GM12878 (cell line): Measurements from ENCODE around the genes ARSH and VCX3B.

DNA sequence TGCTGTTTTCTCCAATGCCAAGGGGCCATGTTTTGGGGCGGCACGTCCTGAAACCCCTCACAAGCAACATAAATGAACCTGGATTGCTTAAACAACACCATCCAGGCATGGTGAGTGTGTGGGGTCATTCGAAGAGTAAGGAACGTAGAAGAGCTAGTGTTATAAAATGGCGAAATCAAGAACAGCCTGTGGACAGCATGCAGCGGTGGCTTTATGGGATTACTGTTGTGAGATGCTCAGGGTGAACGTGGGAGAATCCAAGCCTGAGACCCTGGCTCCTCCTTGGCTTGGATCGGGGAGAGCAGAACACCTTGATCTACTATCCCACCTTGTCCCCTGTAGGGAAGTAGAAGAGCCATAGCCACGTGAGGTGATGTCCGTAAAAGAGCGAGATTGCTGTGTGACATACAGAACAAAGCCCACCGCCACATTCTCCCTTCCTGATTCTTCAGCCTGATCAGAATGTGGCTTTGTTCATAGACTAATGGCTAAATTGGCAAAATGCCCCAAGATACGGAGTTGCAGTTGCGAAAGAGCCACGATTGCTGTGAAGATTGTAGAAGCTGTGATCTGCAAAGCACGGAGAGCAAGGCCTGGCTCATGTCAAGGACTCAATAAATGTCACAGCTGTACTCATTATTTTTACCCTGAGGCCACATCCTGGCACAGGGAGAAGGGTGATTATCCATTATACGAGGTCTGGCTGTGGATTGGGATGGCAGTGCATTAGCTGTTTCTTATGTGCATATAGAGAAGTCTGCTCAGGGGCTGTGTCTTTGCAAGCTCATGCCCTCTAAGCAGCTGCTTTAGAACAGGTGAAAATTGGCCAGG, 34.4 kb downstream of the ARSD start:
- RAMPAGE, long total RNA, result no peak
- RRBS, 2 experiments, result no CpG with 5 or more reads among the region's 17 CpGs
CAGE:
- cytosol, long polyA minus RNA, result no peak
- cytosol, long polyA plus RNA, result no peak
- long polyA plus RNA, result no peak
- nucleolus, long total RNA, result no peak
- nucleus, long polyA plus RNA, result no peak
- nucleus, long total RNA, result no peak

DNA sequence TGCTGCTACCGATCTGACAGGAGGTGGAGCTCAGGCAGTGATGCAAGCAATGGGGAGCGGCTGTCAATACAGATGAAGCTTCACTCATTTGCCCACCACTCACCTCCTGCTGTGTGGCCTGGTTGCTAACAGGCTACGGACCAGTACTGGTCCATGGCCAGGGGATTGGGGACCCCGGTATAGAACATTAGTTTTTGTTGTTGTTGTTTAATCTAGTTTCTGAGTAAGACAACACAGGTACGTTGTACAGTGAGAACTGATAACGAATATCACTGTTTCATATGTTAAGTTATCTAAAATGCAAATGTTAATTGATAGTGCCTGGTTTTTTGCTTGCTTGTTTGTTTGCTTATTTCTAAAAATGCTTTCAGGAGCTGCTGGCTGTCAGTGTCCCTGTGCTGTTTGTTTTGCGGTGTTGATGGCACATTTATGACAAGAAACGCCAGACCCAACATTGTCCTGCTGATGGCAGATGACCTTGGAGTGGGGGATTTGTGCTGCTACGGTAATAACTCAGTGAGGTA, at the start of gene ARSH:
TSS of gene ARSH (plus strand) at position 363 of the 524 bp plus-strand sequence.
- RAMPAGE, long total RNA, result no peak
- RRBS, 2 experiments, result no CpG with 5 or more reads among the region's 9 CpGs
CAGE:
- cytosol, long polyA minus RNA, result no peak
- cytosol, long polyA plus RNA, result no peak
- long polyA plus RNA, result no peak
- nucleolus, long total RNA, result no peak
- nucleus, long polyA plus RNA, result no peak
- nucleus, long total RNA, result no peak

- RAMPAGE, long total RNA, result no peak
- RRBS, 2 experiments, result 21 to 62% methylated on average over 33 to 45 of the region's 73 CpGs
CAGE:
- cytosol, long polyA minus RNA, result no peak
- cytosol, long polyA plus RNA, result no peak
- long polyA plus RNA, result no peak
- nucleolus, long total RNA, result no peak
- nucleus, long polyA plus RNA, result no peak
- nucleus, long total RNA, result no peak
Observed at GRCh38 chrX:3345159-3346330, 907 bp downstream of the MXRA5 start.

- RAMPAGE, long total RNA, result no peak
- RRBS, 2 experiments, result no CpG with 5 or more reads among the region's 9 CpGs
CAGE:
- cytosol, long polyA minus RNA, result no peak
- cytosol, long polyA plus RNA, result no peak
- long polyA plus RNA, result no peak
- nucleolus, long total RNA, result no peak
- nucleus, long polyA plus RNA, result no peak
- nucleus, long total RNA, result no peak
Observed at GRCh38 chrX:3707466-3708146, 5.8 kb downstream of the PRKX start.

DNA sequence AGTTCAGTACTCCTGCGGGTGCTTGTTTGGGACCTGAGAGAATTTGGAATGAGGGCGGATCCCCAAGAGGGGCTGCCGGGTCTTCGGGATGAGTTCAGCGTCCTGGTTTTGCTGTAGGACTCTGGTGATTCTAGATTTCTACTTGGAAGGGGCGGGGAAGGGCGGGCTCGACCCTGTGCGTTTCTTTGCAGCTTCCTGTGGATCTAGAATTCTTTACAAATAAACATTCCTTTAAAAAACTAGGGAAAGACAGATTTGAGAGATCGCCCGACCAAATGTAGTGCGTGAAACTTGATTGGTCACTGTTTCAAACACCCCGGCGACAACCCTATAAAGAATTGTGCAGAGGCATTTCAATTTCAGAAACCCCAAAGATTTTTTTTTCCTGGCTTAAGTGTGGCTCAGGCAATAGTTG, 777 bp upstream of the PRKX start:
- RAMPAGE, long total RNA, result no peak
- RRBS, 2 experiments, result no CpG with 5 or more reads among the region's 14 CpGs
CAGE:
- cytosol, long polyA minus RNA, result no peak
- cytosol, long polyA plus RNA, result no peak
- long polyA plus RNA, result no peak
- nucleolus, long total RNA, result no peak
- nucleus, long polyA plus RNA, result no peak
- nucleus, long total RNA, result no peak

DNA sequence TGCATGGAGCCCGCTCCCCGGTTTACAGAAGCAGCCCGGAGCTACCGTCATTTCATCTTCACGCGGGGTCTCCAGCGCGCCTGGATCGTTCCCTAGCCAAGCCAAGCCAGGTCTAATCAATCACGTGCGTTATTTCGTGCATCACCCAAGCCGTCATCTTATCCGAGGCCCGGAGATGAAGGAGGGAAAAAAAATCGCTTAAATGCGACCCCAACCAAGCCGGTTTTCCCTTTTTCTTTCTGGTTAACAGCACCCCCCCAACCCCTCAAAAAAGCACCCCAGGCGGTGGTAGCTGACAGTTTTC, 1.1 kb downstream of the NLGN4X start:
- RAMPAGE, long total RNA, result no peak
- RRBS, 2 experiments, result 50% methylated on average over 2 of the region's 19 CpGs; no CpG with 5 or more reads in 1 of the 2 experiments
CAGE:
- cytosol, long polyA minus RNA, result no peak
- cytosol, long polyA plus RNA, result no peak
- long polyA plus RNA, result no peak
- nucleolus, long total RNA, result no peak
- nucleus, long polyA plus RNA, result no peak
- nucleus, long total RNA, result no peak

- RAMPAGE, long total RNA, result no peak
- RRBS, 2 experiments, result no CpG with 5 or more reads among the region's 3 CpGs
CAGE:
- cytosol, long polyA minus RNA, result no peak
- cytosol, long polyA plus RNA, result no peak
- long polyA plus RNA, result no peak
- nucleolus, long total RNA, result no peak
- nucleus, long polyA plus RNA, result no peak
- nucleus, long total RNA, result no peak
Observed at GRCh38 chrX:7041797-7042185, 105.7 kb upstream of the STS start.

DNA sequence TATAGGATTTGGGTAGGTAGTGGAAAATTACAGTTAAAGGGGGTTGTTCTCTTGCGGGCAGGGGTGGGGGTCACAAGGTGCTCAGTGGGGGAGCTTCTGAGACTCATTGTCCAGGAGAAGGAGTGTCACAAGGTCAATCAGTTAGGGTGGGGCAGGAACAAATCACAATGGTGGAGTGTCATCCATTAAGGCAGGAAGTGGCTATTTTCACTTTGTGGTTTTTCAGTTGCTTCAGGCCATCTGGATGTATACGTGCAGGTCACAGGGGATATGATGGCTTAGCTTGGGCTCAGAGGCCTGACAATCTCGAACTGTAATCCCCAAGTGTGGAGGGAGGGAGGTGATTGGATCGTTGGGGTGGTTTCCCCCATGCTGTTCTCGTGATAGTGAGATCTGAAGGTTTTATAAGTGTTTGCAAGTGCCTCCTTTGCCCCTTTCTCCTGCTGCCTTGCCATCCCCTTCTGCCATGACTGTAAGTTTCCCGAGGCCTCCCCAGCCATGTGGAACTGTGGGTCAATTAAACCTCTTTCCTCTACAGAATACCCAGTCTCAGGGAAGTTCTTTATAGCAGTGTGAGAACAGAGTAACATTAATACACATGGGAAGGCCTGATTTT, 36.7 kb upstream of the STS start:
- RAMPAGE, long total RNA, result no peak
- RRBS, 2 experiments, result no CpG with 5 or more reads among the region's 6 CpGs
CAGE:
- cytosol, long polyA minus RNA, result no peak
- cytosol, long polyA plus RNA, result no peak
- long polyA plus RNA, result no peak
- nucleolus, long total RNA, result no peak
- nucleus, long polyA plus RNA, result no peak
- nucleus, long total RNA, result no peak

DNA sequence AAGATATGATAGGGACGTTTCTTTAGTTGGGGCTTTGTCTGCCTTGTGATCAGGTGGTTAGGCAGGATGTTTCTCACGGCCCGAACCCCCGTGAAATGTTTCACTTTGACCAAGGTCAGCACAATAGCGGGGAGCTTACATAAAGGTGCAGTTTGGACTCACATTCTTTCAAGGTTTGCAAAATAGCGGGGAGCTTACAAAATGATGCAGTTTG, 35.2 kb downstream of the PNPLA4 start:
- RAMPAGE, long total RNA, result no peak
- RRBS, 2 experiments, result no CpG with 5 or more reads among the region's 6 CpGs
CAGE:
- cytosol, long polyA minus RNA, result no peak
- cytosol, long polyA plus RNA, result no peak
- long polyA plus RNA, result no peak
- nucleolus, long total RNA, result no peak
- nucleus, long polyA plus RNA, result no peak
- nucleus, long total RNA, result no peak

GRCh38 chrX:8464535-8465028, at the start of gene VCX3B:
Gene VCX3B (plus strand): TSS chrX:8464830.
- RAMPAGE, long total RNA, result no peak
- RRBS, 2 experiments, result no CpG with 5 or more reads among the region's 5 CpGs
CAGE:
- cytosol, long polyA minus RNA, result no peak
- cytosol, long polyA plus RNA, result no peak
- long polyA plus RNA, result no peak
- nucleolus, long total RNA, result no peak
- nucleus, long polyA plus RNA, result no peak
- nucleus, long total RNA, result no peak

DNA sequence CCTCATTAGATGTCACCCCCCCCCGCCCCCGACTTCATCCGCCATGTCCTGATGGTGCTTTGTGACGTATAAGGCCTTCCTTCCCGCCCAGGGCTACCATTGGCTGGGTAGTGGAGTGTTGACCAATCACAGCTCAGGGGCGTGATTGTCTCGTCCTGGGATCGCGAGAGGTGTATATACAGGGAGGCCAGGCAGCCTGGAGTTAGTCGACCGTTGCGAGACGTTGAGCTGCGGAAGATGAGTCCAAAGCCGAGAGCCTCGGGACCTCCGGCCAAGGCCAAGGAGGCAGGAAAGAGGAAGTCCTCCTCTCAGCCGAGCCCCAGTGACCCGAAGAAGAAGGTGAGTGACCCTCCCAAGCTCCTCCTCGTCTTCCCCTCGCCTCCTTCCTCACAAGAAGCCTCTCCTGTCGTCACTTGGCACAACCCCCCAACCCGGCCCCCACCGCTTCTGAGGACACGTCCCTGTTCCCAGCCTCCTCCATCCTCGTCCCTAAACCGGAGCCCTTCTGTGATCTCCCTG, 643 bp downstream of the VCX3B start:
- RAMPAGE, long total RNA, result no peak
- RRBS, 2 experiments, result no CpG with 5 or more reads among the region's 27 CpGs
CAGE:
- cytosol, long polyA minus RNA, result no peak
- cytosol, long polyA plus RNA, result no peak
- long polyA plus RNA, result no peak
- nucleolus, long total RNA, result no peak
- nucleus, long polyA plus RNA, result no peak
- nucleus, long total RNA, result no peak

DNA sequence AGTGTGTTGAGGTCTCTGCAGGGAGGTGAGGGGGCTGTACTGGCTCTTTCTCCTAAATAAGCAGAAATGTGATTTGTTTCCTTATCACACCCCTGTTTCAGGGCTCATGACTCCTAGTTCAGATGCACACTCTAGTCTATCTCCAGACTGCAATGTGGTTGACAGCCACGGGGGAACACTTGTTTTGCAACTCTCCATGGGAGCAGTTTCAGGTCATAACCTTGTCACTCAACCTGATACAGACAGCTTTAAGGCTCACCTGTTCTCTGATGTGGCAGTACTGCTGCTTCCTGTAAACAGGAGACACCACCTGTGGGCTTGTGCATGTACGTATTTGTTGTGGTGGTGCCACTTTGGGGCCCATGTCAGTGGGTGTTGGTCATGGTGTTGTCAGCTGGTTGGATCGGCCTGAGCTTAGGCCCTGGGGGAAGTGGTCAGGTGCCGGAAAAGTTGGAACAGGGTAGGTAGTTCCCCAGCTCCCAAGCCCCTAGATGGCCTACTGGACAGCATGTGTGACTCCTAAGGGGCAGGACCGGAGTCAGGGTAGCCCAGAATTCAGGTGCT, 46.2 kb downstream of the FAM9B start:
- RAMPAGE, long total RNA, result no peak
- RRBS, 2 experiments, result 41 to 45% methylated on average over 2 of the region's 5 CpGs
CAGE:
- cytosol, long polyA minus RNA, result no peak
- cytosol, long polyA plus RNA, result no peak
- long polyA plus RNA, result no peak
- nucleolus, long total RNA, result no peak
- nucleus, long polyA plus RNA, result no peak
- nucleus, long total RNA, result no peak

GRCh38 chrX:9465718-9466809, 1.2 kb downstream of the TBL1X start:
- RAMPAGE, long total RNA, result no peak
- RRBS, 2 experiments, result 8 to 18% methylated on average over 36 of the region's 74 CpGs
CAGE:
- cytosol, long polyA minus RNA, result no peak
- cytosol, long polyA plus RNA, result no peak
- long polyA plus RNA, result no peak
- nucleolus, long total RNA, result no peak
- nucleus, long polyA plus RNA, result no peak
- nucleus, long total RNA, result no peak

GRCh38 chrX:9519920-9520667, 55.2 kb downstream of the TBL1X start:
- RAMPAGE, long total RNA, result no peak
- RRBS, 2 experiments, result no CpG with 5 or more reads among the region's 11 CpGs
CAGE:
- cytosol, long polyA minus RNA, result no peak
- cytosol, long polyA plus RNA, result no peak
- long polyA plus RNA, result no peak
- nucleolus, long total RNA, result no peak
- nucleus, long polyA plus RNA, result no peak
- nucleus, long total RNA, result no peak

DNA sequence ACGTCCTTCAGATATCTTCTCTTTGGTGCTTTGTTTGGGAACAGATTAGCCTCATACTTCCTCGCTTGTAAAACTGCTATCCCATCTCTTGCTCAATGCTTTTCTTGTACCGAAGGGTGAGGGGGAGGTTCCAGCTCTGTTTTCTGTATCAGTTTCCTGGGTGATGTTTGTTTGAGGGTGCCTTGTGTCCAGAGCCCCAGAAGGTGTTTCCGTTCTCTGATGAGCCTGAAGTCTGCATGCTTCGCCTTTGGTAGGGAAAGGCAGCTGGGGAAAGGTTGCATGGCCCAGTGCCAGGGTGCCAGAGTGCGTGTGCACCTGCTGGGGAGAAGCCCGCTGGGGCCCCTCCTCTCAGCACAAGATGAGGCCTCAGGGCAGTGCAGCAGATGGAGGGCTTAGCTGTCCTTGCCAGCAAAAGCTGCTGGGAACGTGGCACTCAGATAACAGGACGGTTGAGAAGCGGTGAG, 73.7 kb downstream of the TBL1X start:
- RAMPAGE, long total RNA, result no peak
- RRBS, 2 experiments, result no CpG with 5 or more reads among the region's 10 CpGs
CAGE:
- cytosol, long polyA minus RNA, result no peak
- cytosol, long polyA plus RNA, result no peak
- long polyA plus RNA, result no peak
- nucleolus, long total RNA, result no peak
- nucleus, long polyA plus RNA, result no peak
- nucleus, long total RNA, result no peak

DNA sequence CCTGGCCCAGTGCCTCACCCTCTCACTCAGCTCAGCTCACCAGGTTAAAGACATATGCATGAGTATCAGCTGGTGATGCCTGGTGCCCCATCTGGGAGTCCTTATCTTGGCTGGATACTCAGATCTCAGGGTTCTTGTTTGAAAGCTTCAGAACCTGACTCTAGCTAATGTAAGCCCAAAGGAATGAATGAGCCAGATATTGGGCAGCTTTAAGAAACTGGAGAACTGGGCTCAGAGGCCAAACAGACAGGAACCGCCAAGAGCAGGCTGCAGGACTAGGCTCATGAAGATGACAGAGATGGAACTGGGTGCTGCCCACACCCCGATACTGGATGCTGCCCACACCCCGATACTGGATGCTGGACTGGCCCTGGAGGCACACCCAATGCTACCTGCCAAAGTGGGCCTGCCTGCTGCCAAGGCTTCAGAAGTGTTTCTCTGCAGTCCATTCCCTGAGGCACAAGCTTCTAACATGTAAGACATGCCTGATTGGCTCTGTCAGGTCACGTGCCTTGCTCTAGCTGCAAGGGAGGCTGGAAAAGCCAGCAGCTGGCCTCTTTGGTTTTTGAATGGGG, 43.0 kb downstream of the GPR143 start:
- RAMPAGE, long total RNA, result no peak
- RRBS, 2 experiments, result no CpG with 5 or more reads among the region's 4 CpGs
CAGE:
- cytosol, long polyA minus RNA, result no peak
- cytosol, long polyA plus RNA, result no peak
- long polyA plus RNA, result no peak
- nucleolus, long total RNA, result no peak
- nucleus, long polyA plus RNA, result no peak
- nucleus, long total RNA, result no peak

DNA sequence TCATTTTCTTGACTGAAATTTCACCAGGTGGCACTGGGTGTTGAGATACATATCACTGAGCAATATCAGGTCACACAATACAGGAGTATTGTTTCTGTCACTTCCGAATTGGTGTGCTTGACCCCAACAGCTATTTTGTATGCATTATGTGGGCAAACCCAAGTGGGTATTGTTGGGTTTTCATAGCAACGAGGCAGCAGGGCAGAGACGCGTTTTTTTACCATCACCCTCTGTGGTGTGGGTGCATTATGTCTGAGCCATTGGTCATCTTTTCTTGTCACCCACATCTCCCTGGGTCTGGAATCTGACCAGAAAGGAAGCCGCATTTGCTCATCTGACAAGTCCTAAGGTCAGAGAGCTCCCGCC, 52.8 kb downstream of the SHROOM2 start:
- RAMPAGE, long total RNA, result no peak
- RRBS, 2 experiments, result no CpG with 5 or more reads among the region's 6 CpGs
CAGE:
- cytosol, long polyA minus RNA, result no peak
- cytosol, long polyA plus RNA, result no peak
- long polyA plus RNA, result no peak
- nucleolus, long total RNA, result no peak
- nucleus, long polyA plus RNA, result no peak
- nucleus, long total RNA, result no peak

- RAMPAGE, long total RNA, result no peak
- RRBS, 2 experiments, result no CpG with 5 or more reads among the region's 11 CpGs
CAGE:
- cytosol, long polyA minus RNA, result no peak
- cytosol, long polyA plus RNA, result no peak
- long polyA plus RNA, result no peak
- nucleolus, long total RNA, result no peak
- nucleus, long polyA plus RNA, result no peak
- nucleus, long total RNA, result no peak
Observed at GRCh38 chrX:10045198-10045930, 78.2 kb downstream of the CLDN34 start.

DNA sequence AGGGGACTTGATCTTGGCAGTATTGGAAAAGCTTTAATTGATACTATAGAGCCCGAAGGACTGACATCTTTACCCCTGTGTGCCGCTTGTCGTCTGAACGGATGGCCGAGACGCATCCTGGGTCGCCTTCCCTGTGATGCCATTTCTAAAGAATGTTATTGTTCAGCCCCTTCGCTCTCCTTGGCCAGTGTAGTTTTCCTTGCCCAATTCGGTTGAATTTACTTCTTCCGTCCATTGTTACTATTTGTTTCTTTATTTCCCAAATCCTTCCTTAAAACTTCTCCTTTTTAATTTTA, 80.9 kb downstream of the CLDN34 start:
- RAMPAGE, long total RNA, result no peak
- RRBS, 2 experiments, result no CpG with 5 or more reads among the region's 10 CpGs
CAGE:
- cytosol, long polyA minus RNA, result no peak
- cytosol, long polyA plus RNA, result no peak
- long polyA plus RNA, result no peak
- nucleolus, long total RNA, result no peak
- nucleus, long polyA plus RNA, result no peak
- nucleus, long total RNA, result no peak

DNA sequence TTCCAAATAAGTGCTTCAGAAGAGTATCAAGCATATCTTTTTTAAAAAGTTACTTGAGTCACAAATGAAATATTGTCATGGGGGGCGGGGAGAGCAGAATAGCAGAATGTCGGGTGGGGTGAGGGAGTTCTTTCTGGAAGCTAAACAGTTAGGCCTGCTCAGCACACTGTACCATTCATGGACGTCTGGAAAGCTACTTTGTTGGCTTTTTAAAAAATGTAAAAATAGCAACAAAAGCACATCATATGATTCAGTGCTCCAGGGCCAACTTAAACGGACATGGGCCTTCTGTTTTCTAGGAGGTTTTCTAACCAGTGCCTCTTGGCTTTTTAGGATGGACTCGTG, 57.4 kb upstream of the CLCN4 start:
- RAMPAGE, long total RNA, result no peak
- RRBS, 2 experiments, result no CpG with 5 or more reads among the region's 5 CpGs
CAGE:
- cytosol, long polyA minus RNA, result no peak
- cytosol, long polyA plus RNA, result no peak
- long polyA plus RNA, result no peak
- nucleolus, long total RNA, result no peak
- nucleus, long polyA plus RNA, result no peak
- nucleus, long total RNA, result no peak